Choroid plexus epithelial cell (primary cell): ENCODE data around the genes SNX2, SNX24, ALDH7A1 and PHAX.

DNA sequence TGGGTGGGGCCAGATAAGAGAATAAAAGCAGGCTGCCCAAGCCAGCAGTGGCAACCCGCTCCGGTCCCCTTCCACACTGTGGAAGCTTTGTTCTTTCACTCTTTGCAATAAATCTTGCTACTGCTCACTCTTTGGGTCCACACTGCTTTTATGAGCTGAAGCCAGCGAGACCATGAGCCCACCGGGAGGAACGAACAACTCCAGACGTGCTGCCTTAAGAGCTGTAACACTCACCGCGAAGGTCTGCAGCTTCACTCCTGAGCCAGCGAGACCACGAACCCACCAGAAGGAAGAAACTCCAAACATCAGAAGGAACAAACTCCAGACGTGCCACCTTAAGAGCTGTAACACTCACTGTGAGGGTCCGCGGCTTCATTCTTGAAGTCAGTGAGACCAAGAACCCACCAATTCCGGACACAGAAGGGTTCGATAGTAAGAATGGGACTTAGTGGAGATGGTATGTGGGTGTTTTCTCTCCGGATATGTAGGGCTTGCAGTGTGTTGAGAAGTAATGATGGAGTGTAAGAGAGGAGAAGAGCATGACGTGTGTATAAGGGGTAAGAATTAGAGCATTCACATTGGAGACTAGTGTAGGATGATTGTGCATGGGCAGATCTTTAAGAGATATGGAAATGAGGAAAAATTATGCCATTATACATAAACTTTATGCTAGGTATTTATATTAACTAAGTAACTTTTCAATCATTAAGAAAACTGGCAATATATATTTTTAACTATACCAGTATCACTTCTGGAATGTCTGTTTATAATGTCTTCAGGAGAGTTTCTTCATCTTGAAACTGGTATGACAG, 66.0 kb downstream of the HSD17B4 start:
- RRBS, result 100% methylated on average over 2 of the region's 17 CpGs

DNA sequence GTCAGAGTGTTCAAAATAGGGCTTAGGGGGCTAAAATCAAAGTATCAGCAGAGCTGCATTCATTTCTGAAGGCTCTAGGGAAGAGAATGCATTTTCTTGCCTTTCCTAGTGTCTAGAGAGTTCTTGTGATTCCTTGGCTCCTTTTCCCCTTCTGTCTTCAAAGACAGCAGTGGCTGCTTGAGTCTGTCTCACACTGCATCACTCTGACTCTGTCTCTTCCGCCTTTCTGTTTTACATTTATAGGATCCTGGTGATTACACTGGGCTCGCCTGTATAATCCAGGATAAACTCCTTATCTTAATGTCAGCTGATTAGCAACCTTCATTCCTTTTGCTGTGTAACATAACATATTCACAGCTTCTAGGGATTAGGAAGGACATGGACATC, 267.5 kb downstream of the FAM170A start:
- RRBS, result no CpG with 5 or more reads among the region's 2 CpGs

DNA sequence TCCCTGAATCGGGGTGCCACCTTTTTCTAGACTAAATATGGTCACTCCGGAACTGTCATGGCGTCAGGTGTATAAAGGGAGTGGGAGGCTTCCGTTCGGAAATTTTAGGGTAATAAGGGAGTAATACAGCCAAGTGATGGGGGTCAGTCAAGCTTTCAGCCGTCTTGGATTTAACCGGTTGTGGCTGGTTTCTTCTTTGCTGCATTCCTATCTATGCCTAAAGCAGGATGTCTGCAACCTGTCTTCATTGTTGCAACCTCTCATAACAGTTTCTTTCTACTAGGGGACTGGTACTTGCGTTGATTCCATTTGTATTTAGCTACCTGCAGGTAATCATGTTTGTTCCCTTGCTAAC, 48.8 kb downstream of the PRR16 start:
- RRBS, result no CpG with 5 or more reads among the region's 8 CpGs

- RRBS, result 3% methylated on average over 7 of the region's 65 CpGs
Observed at GRCh38 chr5:122774951-122775812, at the start of gene SNX2. Gene SNX2 (plus strand): TSS chr5:122775080.

DNA sequence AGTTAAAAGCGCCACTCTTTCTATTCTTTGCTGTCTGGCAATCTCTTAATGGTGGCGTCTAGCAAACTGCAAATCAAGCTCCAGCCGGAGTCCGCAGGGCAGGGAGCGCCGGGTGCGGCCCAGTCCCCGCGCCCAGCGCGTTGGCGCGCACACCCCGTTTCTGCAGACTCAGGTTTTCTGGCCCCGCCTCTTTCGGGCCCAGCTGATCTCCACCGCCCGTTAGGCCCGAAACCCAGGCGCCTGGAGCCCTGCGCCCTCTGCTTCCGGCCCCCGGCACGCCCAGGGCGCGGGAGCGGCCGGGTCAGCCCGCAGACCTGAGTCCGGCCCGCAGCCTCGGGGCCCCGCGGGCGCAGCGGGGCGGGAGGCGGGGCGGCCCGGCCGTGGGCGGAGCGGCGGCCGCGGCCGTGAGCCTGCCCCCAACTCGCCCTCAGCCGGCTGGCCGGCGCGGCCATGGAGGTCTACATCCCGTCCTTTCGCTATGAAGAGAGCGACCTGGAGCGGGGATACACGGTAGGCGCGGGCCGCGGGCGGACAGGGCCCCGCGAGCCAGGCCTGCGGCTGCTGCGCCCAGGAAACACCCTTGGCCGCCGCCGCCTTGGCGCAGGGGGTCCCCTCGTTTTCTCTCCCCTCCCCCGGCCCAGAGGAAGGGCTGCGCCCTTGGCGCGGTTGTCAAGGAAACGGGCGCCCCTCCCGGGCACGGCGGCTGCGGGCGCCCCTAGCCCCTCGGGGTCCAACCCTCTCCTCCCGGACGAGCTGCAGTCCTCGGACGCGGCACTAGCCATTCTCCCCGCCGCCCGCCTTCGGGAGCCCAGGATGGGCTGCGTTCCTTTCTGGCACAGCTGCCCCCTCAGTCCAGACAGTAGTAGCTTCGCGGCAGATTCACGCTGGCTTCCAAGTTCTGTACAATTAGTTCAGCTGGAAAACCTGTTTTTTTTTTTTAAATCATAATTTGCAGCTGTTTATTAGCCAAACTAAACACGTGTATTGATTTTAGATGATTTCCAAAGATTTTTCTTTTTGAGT, at the start of gene SNX24:
Gene SNX24, plus strand, starts transcription at position 430 of the 1,023 bp plus-strand sequence.
- RRBS, result 2% methylated on average over 33 of the region's 97 CpGs

- RRBS, result no CpG with 5 or more reads among the region's 52 CpGs
Observed at GRCh38 chr5:123089394-123089936, 424 bp downstream of the PRDM6 start.

GRCh38 chr5:123119281-123119970, 30.4 kb downstream of the PRDM6 start:
- RRBS, result no CpG with 5 or more reads among the region's 8 CpGs

DNA sequence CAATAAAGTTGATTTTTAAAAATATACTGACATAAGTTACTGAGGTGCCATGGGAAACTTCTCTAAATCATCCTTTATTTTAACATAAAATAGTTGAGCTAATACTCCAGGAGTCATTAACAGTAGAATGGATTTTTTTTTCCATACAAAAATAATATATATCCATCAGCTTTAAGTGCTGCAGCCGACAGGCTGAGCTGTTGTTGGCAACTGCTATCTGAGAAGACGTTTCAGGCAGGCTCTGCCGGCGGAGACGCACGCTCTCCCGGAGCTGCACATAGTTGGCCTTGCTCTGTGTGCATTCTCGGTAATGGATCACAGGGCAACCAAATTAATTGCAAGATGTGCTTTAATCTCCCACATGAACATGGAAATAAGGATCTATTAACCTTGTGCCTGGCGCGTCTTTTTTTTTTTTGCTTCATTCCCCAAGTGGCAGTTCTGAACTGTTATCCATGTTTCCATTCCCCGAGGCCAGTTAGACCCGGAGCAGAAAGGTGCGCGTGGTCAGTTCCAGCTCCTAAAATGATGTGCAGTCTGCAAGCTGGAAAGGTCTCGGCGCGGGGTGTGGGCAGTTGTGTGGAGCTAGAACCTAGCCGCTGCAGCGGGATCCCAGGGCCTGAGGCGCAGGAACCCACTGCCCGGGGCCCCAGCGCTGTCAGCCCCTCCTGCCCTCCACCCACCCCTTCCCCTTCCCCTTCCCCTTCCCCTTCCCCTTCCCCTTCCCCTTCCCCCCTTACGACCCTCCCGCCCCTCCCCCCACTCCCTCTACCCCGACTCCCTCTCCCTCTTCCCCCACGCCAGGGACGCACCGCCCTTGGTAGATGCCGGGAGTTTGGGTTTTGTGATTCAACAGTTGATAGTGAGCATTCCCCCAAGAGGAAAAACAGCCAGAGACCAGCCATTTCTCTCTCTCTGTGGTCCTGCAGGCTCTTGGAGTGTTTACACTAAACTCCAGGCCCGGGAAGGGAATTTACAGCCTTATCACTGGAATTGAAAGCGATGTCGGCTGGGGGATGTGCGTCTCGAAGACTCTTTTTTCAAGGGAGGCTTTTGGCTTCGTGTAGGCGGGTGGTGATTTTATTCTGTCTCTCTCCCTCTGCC, 137.9 kb downstream of the CEP120 start:
- RRBS, result no CpG with 5 or more reads among the region's 36 CpGs

- RRBS, result 2% methylated on average over 6 of the region's 29 CpGs
Observed at GRCh38 chr5:123422099-123423073, 817 bp downstream of the CEP120 start.

- RRBS, result no CpG with 5 or more reads among the region's 11 CpGs
Observed at GRCh38 chr5:123813677-123814321, 301.8 kb downstream of the CSNK1G3 start.

DNA sequence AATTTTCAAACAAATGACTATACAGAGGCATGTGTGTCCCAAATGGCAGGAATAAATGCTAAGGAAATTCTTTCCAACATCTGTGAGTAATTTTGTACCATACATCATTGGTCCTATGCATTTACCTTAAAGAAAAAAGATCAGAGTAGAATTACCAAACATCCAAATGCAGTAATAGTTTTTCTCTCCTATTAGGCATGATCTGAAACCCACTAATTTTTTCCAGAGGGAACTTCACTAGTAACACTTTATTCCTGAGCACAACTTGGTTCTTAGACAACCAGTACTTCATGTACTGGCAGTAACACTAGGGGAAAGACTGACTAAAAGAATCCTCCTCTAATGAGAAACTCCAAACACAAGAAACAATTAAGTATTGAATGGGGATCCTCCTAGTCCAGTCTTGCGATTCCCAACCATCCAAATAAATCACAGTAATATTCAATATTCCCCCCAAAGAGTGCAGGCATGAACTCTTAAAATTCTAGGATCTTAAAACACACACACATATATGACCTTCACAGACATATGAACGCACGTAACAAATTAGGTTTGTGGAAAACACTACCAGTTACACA, 49.0 kb downstream of the ZNF608 start:
- RRBS, result no CpG with 5 or more reads among the region's 3 CpGs

DNA sequence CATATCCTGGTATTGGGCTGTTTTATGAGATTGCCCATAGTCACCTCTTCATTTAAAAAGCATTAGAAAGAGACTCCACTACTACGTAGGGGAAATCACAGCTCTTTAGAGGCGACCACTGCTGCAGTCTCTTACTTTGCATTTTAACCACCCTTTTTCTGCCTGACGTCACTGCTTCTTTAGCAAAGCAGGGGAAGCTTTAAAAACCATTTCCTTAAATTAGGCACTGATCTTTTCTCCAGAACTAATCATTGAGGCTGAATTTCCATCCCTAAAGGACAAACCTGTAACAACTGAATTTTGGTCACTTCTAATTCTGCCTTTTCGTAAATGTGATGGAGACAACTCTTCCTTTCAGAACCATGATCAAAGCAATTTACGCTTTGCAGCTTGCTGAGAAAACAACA, 38.9 kb downstream of the ZNF608 start:
- RRBS, result no CpG with 5 or more reads among the region's 5 CpGs

- RRBS, result no CpG with 5 or more reads among the region's 3 CpGs
Observed at GRCh38 chr5:124902005-124902704, 155.7 kb upstream of the ZNF608 start.

DNA sequence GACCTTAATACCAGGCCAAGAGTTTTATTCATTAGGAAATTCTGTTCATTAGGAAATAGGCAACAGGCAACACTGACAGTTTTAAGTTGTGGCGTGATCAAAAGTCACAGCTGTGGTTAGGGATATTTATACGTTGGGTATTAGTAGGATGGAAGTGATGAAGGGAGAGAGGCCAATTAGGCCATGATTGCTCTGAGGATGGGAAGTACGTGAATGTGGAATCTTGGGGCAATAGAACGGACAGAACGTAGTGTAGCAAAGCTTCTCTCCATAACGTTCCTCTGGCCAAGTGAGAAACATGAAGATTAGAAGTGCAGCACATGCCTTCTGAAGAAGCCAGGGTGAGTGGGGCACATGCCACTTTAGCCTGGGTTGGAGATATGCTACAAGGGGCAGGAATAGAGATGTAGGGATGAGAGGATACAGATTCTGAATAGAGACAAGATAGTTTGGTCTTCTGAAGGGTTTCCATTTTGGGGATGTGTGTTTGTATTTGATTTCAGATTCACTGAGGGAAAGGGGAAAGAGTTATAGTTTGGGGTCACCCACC, 290.2 kb upstream of the ZNF608 start:
- RRBS, result no CpG with 5 or more reads among the region's 6 CpGs

- RRBS, result no CpG with 5 or more reads among the region's 2 CpGs
Observed at GRCh38 chr5:125225401-125225641, 478.9 kb upstream of the ZNF608 start.

- RRBS, result no CpG with 5 or more reads among the region's 4 CpGs
Observed at GRCh38 chr5:126373227-126374373, 49.6 kb upstream of the GRAMD2B start.

- RRBS, result no CpG with 5 or more reads among the region's 4 CpGs
Observed at GRCh38 chr5:126525451-126526069, 69.5 kb downstream of the ALDH7A1 start.

DNA sequence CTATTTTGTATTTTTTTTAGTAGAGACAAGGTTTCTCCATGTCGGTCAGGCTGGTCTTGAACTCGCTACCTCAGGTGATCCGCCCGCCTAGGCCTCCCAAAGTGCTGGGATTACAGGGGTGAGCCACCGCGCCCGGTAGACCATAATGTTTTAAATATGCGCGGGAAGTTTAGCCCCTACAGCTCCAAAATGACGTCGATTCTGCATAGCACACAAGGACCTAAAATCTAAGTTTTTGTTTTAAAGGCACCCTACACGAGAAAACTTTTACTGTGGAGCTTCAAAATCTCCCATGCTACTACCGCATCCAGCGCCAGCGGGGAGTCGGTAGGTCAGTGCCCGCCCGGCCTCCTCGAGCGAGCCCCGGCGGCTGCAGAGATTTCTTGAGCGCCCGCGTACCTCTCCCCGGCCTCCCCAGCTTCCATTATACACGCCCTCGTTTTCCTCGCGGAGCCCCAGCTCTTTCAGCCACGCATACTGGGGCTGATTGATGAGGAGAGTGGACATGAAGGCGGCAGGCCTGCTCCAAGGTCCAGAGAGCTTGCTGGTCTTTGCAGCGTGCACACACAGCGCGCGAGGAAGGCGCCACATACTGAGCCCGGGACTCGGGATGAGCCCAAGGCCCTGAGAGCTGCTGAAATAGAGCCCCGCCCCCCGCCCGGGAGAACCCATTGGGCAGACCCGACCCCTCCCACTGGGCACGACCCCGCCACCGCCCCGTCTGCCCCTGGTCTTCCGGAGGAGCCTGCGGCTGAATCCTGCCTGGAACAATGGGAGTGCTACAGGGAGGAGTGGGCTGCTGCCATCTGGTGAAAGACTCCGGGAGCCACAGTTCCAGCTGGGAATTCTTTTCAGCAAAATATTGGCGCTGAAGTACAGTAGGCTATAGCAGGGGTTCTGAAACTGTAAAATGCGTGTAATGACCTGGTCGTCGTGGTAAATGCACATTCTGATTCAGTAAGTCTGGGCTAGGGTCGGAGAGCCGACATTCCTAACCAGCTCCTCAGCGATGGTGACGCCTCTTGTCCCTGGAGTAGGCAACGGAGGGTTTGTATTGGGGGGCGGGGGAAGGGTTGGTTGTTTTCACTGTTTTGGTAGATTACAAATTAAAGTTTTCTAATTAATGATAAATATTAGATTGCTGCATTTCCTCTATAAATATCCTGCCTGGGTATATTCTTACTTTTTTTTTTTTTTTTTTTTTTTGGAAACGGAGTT, at the start of gene ALDH7A1:
Gene ALDH7A1, minus strand, starts transcription at position 612 of the 1,218 bp plus-strand sequence.
- RRBS, result 2% methylated on average over 15 of the region's 61 CpGs

DNA sequence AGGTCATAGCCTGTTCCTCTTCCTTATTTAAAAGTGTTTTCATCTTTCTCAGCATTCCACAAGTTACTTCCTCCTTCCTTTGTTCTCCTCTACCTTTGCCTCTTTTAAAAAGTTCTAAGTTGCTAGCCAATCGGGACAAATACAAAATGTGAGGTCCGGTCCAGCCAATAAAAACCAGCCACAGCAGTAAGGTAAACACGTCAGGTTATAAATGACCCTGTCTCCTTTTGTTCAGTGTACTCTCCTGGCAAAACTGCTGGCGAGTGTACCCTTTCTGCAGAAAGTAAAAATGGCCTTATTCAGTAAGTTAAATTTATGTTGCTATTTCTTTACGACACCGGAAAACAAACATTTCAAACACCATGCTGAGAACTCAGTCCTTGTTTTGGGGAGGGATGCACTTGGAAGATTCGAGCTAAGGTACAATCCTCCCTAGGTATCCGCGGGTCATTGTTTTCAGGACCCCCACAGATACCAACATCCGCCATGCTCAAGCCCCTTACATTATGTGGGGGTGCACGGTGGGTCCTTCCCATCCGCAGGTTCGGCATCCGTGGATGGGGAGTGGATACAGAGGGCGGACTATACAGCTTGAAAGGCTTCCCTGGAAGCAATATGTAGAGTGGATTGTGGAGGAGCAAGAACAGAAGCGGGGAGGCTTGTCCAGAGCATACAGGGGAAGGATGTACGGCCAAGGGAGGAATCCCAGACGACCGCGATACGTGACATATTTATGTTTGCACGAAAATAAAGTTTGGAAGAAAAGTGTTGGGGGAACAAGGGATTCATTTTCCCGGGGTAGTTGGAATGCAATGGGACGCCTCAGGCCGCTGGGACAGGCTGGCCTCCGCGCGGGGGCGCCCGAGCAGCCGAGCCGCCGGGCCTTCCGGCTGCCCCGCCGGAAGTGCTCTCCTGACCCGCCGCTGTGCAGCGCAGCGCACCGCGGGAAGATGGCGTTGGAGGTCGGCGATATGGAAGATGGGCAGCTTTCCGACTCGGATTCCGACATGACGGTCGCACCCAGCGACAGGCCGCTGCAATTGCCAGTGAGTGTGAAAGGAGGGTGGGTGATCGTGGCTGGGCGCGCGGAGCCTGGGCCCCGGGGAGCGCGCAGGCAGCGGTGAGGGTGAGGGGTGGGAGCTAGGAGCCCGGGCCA, at the start of gene PHAX:
Gene PHAX, plus strand, starts transcription at position 935 of the 1,156 bp plus-strand sequence.
- RRBS, result 2% methylated on average over 16 of the region's 61 CpGs

DNA sequence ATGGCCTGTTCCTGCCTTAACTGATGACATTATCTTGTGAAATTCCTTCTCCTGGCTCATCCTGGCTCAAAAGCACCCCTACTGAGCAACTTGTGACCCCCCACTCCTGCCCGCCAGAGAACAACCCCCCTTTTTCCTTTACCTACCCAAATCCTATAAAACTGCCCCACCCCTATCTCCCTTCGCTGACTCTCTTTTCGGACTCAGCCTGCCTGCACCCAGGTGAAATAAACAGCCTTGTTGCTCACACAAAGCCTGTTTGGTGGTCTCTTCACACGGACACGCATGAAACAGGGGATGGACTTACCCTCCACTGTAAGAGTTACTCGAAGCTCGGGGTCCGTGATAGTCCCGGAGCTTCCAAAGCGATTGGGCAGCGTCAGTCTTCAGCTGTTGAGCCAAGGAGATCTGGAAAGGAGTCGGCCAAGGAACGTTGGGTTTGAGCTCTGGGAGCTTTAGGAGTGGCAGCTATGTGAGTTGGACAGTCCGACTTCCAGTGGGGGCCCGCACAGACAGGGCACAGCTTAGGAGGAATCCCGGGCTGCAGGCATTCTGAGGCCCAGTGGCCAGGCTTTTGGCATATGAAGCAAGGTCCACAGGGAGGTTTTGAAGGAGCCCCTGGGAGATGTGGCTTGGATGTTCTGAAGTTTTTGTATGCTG, 41.8 kb downstream of the TEX43 start:
- RRBS, result no CpG with 5 or more reads among the region's 16 CpGs